Brain (tissue), 1 donor: ENCODE measurements around the genes PGM1 and JAK1.

DNA sequence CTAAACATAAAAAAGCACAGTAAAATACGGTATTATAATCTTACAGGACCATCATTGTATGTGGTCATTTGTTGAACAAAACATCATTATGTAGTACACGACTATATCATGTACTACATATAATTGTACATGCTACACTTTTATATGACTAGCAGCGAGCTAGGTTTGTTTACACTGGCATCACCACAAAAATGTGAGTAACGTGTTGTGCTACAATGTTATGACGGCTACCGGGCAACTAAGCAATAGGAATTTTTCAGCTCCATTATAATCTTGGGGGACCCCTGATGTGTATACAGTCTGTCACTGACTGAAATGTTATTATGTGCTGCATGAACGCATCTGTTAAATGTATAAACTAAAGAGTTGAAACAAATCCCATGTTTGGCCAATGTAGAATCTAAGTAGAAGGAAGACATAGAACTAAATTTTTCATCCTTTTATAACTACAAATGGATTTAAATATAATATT lies 35.3 kb downstream of the ITGB3BP start:
- RRBS, result no CpG with 5 or more reads among the region's 7 CpGs

DNA sequence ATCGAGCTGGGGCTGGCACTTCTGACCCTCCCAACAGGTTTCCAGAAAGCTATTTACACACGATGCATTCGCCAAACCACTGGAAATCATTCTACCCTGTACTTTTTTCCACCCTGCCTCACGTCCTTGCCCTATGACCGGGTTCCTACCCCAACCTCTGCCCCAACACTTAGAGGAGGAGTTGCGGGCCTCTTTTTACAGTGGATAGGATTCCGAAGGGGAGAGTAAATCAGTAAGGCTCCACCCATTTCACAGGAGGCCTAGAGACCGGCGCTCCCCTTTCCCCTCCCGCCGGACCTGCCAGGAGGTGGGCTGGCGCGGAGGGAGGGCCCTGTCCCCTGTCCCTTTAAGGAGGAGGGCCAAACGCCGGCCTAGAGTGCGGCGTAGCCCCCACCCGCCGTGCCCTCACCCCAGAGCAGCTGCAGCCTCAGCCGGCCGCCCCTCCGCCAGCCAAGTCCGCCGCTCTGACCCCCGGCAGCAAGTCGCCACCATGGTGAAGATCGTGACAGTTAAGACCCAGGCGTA lies at the start of gene PGM1:
PGM1 (plus strand) TSS at position 413 of the 525 bp plus-strand sequence.
- RRBS, result 1% methylated on average over 18 of the region's 28 CpGs

- RRBS, result 82% methylated on average over 1 of the region's 16 CpGs
These were observed 76.2 kb downstream of the PGM1 start for GRCh38 chr1:63669299-63670017.

- RRBS, result no CpG with 5 or more reads among the region's 10 CpGs
These were observed 15.2 kb downstream of the ROR1 start for GRCh38 chr1:63788890-63789557.

GRCh38 chr1:63928687-63928955 lies 154.8 kb downstream of the ROR1 start:
- RRBS, result no CpG with 5 or more reads among the region's 2 CpGs

GRCh38 chr1:64006622-64007052 lies 196.8 kb upstream of the UBE2U start:
- RRBS, result no CpG with 5 or more reads among the region's 3 CpGs

GRCh38 chr1:64070844-64071469 lies 132.5 kb upstream of the UBE2U start:
- RRBS, result no CpG with 5 or more reads among the region's 9 CpGs

GRCh38 chr1:64512410-64512817 lies 42.5 kb downstream of the CACHD1 start:
- RRBS, result no CpG with 5 or more reads among the region's 2 CpGs

- RRBS, result no CpG with 5 or more reads among the region's 12 CpGs
These were observed 94.7 kb downstream of the RAVER2 start for GRCh38 chr1:64839494-64840054.

DNA sequence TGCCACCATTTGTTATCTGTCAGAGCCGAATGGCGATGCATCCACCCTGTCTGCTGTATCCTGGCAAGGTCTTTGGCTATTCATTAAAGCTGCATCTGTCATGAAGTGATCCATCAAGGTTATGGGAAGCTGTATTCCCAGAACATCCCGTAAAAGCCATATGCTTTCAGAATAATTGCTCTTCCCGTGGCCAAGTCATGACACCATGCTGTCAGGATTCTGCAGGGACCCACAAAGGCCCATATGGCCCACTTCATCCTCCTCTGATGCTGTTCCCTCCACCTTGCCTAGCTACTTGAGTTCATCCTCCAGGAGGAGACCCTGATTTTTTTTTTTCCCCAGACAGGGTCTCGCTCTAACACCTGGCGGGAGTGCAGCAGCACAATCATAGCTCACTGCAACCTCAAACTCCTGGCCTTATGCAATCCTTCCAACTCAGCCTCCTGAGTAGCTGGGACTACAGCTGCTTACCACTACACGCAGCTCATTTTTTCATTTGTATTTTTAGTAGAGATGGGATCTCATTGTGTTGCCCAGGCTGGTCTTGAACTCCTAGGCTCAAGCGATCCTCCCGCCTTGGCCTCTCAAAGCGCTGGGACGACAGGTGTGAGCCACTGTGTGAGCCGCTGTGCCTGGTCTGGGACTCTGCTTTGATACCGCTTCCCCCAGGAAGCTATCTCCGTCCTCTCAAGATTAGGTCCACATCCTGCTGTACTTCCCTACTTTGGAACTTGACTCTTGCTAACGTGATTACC lies 104.2 kb downstream of the RAVER2 start:
- RRBS, result no CpG with 5 or more reads among the region's 15 CpGs

- RRBS, result under 1% methylated on average over 61 of the region's 119 CpGs
These were observed at the start of gene JAK1 for GRCh38 chr1:64965870-64966798. Gene JAK1, minus strand, starts transcription at chr1:64966549.

DNA sequence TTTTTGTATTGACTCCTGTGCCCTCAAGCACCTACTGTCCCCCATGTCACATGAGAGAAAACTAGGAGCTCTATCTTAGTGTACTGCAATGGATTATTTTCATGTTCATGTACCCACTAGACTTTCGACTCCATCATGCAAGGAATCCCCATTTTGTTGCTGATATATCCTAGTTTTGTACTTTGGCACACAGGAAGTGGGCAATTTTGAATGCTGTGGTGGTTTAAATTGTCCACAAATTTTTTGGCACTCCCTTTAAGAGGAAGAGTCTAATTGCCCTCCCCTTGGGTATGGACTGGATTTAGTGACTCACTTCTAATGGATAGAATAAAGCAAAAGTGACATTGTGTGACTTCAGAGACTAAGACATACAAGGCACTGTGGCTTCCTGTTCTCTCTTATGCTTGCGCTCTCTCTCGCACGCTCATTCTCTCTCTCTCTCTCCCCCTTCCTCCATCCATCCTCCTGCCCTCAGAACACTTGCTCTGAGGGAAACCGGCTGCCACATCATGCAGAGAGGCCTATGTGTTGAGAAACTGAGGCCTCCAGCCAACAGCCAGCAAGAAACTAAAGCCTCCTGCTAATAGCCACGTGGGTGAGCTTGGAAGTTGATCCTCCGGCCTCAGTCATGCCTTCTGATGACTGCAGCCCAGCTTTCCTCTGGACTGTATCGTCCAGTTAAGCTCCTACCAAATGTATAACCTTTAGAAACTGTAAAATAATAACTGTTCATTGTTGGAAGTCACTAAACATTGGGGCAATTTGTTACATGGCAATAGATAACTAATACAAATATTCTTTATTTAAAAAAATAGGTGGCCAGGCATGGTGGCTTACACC lies 43.8 kb upstream of the JAK1 start:
- RRBS, result 100% methylated on average over 2 of the region's 8 CpGs

- RRBS, result 1% methylated on average over 19 of the region's 42 CpGs
These were observed 612 bp downstream of the DNAJC6 start for GRCh38 chr1:65309797-65310512.

- RRBS, result no CpG with 5 or more reads among the region's 2 CpGs
These were observed 4.6 kb upstream of the LEPR start for GRCh38 chr1:65415760-65416307.

GRCh38 chr1:65470843-65472109 lies 50.8 kb downstream of the LEPR start:
- RRBS, result no CpG with 5 or more reads among the region's 5 CpGs

DNA sequence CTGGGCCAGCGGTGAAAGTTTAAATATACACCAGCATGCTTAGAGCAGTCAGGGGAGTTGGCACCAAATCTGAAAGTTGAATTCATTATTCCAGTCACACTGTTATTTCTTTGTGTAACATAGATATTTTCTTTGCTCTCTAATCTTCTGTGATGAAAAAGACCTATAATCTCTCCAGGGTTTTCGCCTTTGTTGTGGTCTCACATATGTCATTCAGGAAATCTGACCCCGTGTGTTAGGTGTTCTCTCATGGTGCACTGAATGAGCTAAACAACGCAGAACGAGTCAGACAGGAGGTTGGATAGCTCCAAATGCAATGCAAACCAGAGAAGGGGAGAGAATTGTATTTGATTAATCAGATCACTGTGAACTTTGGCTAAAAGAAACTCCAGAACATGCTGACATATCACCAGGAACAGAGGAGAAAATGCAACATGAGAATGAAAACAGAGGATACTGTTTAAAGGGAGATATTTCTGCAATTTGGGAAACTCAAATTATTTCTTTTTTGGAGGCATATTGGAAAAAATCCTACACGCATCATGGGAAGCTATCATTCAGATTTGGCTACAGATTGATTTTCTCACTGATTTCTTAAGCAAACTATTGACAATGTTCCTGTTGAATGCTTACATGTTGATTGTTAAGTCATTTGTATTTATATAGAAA lies 364.5 kb upstream of the SGIP1 start:
- RRBS, result no CpG with 5 or more reads among the region's 6 CpGs

DNA sequence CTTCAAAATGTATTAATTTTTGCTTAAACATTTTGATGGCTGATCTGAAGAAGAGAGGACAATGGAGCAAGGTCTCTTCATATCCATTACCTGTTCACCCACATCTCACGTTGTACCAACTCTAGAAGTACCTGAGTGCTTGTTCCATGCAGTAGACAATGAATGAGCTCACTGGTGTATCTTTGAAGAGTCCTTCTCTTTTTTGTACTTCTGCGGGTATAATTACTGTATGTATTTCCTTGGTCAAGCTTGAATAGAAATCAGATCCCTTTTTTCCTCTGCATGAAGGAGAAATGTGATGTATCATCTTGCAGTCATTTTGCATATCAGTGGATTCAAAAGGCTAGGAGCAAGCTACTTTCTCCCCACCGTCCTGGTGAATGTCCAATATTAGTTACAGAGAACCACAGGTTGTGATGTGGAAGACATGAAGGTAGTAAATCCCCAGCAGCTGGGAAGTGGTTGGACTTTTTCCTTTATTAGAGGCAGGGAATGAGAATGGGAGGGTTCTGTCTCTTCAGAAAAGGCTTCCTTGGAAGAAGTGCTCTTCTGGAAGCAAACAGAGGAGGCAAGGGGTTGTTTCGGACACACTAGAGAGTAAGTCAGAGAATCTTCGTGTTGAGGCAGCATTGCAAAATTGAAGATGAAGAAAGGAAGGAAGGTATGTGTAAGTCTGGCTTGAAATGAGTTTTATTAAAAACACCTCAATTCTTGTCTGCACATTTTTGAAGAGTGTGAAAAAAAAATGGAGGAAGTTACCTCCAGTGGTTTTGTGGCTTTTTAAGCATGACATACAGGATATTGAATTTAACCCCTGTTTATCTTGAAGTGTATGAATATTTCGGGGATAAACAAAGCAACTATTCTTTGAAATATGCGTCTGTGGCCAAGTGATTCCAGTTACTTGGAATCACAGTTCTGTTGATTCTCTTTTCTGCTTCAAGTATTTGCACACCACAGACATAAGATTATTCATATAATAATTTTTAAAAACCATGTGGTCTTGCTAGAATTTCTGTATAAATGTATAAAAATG lies 203.5 kb upstream of the SGIP1 start:
- RRBS, result no CpG with 5 or more reads among the region's 7 CpGs

DNA sequence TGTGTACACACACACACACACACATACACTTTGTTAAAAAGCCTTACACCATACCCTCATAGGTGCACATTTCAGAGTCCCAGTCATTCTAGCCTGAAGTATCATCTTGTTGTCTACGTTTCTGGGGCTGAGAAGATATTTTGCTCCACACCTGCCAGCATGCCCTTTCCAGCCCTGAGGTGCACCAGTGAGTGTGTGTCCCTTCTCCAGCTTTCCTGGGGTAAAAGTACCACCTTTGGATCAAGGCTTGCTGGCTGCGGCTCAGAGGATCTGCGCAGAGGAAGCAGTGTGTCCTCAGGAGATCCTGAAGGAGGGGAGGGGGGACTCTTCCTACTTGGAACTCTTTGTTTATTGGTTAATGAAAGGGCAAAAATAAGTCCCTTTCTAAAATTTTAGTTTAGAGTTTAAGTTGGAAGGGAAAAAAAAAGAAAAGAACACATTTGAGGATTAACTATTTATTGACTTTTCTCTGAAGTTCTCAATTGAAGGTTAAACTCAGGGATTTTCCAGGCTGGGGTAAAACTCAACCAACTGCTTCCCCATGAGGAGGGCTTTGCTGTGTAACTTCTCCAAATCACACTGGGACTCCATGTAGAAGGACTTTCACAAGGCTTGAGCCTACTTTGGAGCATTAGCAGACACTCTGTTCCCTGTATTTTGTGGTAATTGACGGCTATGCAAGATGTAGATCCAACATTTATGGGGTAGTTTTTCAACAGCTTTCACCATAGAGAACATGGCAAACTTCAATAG lies 200.3 kb upstream of the SGIP1 start:
- RRBS, result no CpG with 5 or more reads among the region's 4 CpGs

GRCh38 chr1:66356590-66357103 lies 177.3 kb upstream of the SGIP1 start:
- RRBS, result no CpG with 5 or more reads among the region's 3 CpGs

DNA sequence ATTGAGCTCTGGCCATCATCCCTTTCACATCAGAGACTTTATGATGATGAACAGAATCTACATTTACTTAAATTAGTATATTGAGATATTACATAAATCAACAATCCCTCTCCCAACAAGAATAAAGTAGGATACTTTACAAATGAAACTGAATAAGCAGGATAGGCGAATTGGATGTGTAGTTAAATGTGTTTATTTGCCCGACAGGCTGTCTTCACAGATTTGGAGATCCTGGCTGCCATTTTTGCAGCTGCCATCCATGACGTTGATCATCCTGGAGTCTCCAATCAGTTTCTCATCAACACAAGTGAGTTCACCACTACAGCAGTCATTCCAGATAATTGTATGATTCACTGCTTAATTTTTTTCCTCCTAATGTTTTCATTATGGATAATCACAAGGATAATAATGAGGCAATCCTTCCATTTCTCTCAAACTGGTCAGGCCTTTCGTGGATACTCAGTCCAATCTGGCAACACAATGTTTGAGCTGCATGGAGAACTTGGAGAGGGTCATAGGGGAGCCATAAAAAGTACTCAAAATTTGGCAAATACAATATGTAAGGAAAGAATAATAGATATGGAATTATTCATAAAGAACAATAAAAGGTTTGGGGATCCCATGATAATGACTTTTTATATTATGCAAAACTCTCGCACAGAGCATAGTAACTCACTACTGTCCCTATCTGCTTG lies 168.3 kb upstream of the SGIP1 start:
- RRBS, result no CpG with 5 or more reads among the region's 5 CpGs